Measurements from ENCODE around the genes LSAMP and PLA1A.

DNA sequence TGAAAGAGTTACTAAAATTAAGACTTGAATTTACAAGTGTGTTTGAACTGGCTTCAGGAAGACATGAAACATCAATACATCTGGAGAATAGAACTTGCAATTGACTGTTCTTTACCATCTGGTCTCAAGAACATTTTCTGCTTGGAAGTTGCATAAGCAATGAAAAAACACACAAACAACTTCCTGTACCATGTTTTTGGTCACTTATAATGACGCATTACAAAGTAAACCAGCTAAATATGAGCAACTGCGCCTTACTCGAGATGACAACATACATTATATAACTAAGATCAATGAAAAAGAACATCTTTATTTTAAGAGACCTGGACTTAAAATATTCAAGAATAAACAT is 112.5 kb downstream of the TIGIT start:
- PRO-cap: no peak
- RAMPAGE, long total RNA, 3 experiments: no peak in any of the 3 experiments

DNA sequence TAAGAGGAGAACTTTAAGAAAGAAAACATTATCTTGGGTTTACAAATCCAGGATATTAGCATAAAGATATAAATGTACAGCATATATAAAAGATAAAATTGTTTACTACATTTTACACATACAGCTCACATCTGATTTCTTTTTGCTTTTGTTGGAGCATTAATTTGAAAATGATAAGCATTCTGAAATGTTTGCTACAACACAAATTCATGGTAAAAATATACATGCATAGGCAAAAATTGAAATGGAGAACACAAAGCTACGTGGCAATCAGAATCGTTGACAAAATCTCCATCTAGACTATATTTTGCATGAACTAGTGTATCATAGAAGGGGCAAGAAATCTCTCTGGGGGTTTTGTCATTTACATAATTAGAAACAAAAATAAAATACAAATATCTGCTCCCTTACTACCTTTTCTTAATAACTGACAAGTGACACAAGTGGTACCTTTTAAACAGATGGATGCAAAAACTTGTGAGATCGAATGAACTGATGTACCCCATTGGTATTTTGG is 159.2 kb downstream of the TIGIT start:
- PRO-cap: no peak
- RAMPAGE, long total RNA, 3 experiments: no peak in any of the 3 experiments

DNA sequence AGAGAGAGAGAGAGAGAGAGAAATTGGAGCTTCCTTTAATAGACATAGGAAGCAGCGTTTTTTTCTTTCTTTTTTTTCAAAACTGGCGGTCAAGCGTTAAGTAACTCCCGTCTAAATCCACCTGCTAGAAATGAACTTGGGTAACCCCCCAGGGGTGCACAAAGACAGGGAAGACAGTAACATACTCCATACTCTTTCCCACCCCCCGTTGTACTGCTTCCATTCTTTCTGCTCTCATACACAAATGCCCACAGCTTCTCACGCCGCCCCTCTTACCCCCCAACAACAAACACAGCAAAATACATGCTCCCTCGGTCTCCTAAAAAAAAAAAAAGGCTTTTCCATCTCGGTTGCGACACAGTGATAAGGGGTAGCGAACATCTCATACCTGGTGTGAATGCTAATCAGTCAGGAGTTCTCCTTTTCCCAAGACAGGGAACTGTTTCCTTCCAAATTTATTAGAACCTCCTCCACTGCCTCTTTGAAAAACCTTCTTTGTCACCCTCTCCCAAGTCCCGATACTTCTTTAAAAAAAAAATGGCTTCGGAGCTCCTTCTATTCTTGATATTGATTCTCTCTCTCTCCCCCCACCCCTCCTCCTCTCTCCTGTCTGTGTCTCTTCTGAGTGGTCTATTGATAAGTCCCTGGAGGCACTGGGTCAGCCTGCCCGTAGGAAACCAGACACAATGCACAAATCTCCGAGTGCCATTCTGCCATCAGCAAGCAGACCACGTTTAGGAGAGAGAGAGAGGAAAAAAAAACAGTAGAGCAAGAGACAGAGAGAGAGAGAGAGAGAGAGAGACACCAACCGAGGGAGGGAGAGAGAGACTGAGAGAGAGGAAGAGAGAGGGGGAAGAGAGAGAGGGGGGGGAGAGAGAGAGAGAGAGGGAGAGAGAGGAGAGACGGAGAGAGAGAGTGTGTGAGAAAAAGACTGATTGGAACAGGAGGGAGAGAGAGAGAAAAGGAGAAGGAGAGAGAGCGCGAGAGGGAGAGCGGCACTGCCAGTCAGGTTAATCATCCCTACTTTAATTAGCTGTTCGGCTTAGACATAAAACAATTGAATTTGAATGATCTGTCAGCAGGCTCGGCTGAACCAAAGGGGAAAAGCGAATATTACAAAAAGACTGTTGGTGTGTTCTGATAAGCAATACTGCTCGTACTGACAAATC is 160.7 kb downstream of the TIGIT start:
- PRO-cap: no peak
- RAMPAGE, long total RNA, 3 experiments: no peak in any of the 3 experiments

GRCh38 chr3:114524547-114525211 is 230.9 kb downstream of the TIGIT start:
- PRO-cap: no peak
- RAMPAGE, long total RNA, 3 experiments: no peak in any of the 3 experiments

DNA sequence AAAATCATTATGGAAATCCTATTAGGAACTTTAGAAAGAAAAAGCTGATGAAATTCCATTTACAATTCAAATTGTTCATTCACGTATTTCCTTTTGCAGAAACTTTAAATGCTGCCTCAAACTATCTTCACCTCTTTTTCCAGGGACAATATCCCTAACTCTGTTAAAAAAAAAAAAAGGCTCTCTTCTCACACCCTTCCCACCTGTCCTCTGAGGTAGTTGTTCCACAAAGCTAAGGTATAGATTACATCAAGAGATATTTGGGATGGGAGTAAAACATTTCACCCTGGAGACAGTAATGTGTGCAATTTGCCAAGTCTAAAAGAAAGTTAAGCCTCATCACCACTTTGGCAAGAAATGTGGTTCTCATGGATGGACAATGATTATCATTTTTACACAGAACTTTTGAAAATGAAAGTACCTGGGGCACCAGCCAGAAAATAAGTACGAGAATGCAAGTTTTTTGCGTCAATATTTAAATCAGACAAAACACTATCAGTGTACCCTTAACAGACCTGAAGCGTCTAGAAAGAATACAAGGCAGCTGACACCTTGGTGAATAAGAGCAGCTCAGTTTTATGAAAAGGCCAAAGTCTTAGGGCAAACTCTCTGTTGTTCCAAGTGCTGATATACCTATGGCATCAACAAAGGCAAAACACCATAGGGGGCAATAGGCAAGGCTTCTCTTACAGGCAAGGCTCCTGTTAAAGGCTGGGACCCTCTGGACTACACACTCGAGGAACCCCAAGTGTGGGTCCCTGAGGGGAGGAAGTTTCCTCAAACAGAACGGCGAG is 290.7 kb downstream of the TIGIT start:
- PRO-cap: no peak
- RAMPAGE, long total RNA, 3 experiments: no peak in any of the 3 experiments

GRCh38 chr3:114712995-114713522 is 419.2 kb downstream of the TIGIT start:
- PRO-cap: unidirectional peak, minus-strand start at chr3:114713282
- RAMPAGE, long total RNA, 3 experiments: no peak in any of the 3 experiments

- PRO-cap: no peak
- RAMPAGE, long total RNA, 3 experiments: no peak in any of the 3 experiments
These were observed 400.7 kb downstream of the ZBTB20 start for GRCh38 chr3:114746350-114746807.

GRCh38 chr3:114758554-114759343 is 388.3 kb downstream of the ZBTB20 start:
- PRO-cap: no peak
- RAMPAGE, long total RNA, 3 experiments: no peak in any of the 3 experiments

GRCh38 chr3:115007912-115008688 is 139.0 kb downstream of the ZBTB20 start:
- PRO-cap: no peak
- RAMPAGE, long total RNA, 3 experiments: no peak in any of the 3 experiments

GRCh38 chr3:115066070-115066848 is 80.8 kb downstream of the ZBTB20 start:
- PRO-cap: no peak
- RAMPAGE, long total RNA, 3 experiments: no peak in any of the 3 experiments

DNA sequence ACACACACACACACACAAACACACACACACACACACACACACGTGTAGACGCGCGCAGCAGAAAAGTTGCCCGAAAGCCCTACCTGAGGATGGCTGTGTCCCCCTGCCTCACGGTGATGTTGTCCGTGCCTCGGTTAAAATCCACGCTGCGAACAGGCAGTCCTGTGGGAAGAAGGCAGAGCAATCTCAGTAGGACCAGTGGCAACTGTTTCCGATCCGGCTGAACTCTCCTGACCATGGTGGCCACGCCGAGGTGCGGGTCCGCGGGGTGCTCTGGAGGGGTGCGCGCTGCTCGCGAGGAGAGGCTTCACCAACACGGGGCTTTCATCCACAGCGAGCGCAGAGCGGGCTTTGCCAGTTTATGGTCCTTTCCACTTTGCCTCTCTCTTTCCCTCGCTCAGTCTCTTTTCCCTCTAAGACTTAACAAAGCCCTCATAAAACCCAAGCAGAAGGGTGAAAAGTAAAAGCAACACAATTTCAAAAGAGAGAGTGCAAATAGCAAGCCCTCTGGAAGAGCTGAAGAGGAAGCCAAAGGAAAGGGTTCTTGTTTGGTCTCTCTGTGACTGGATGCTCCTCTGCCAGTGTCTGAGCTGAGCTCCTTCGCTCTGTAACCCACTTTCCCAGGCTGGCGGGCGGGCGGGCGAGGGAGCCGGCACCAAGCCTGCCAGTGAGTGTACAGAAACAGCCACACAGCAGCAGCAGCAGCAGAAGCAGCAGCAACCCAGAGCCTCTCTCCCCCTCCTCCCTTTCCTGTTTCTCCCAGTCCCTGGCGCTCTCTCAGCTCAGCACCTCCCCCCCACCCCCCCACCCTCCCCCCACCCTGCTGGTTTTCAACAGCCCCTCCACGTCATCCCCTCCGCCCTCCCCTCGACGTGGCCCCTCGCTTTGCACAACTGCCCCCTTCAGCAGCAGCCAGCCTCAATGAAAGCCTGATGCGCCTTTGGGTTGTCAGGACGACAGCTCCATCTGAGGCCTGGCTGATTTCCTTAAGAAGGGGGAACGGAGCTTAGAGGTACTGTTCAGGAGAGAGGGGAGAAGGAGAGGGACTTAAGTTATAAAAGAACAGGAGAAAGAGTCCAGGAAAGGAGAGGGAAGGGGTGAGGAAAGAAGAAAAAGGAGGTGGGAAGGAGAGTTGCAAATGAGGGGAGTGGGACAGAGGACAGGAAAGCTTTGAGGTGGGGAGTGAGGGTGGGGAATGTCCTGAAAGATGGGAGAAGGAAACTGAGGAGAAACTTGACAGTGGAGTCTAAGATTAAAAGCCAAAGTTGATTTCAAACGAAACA is at the start of gene LSAMP:
Gene LSAMP (minus strand): TSS at position 694 of the 1,283 bp plus-strand sequence.
- PRO-cap: bidirectional peak, plus-strand start at position 684 of the sequence, minus-strand start at position 675 of the sequence
- RAMPAGE, long total RNA, 3 experiments: no peak in any of the 3 experiments

GRCh38 chr3:117217899-117218098 is 772.5 kb upstream of the LSAMP start:
- PRO-cap: no peak
- RAMPAGE, long total RNA, 3 experiments: no peak in any of the 3 experiments

DNA sequence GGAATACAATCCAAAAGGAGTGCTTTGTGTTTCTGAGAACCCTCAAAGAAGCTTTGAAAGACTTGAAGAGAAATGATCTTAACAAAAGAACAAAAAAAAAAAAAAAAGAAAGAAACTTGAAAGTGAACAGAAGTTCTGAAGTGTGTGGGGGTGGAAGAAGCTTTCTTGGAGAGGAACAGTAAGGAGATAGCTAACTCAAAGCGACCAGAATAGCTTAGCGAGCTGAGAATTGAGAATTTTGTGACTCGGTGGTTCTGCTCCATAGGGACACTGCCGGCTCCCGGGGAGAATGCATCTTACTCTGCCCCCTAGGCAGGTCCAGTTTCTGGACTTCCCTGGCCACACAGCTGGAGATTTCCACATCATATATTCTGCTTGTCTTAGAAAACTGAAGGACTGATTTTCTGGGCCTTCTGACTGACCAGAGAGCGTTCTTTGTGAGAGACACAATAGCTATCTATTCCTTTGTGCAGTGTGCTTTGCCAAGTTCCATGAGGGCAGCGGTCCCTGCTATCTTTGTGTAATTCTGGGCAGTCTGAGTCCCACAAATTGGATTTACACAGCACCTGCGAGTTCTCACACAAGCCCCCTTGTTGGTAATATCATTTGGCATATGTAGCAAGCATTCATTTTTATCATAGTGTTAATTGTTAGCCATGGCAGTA is 952.8 kb upstream of the LSAMP start:
- PRO-cap: no peak
- RAMPAGE, long total RNA, 3 experiments: no peak in any of the 3 experiments

DNA sequence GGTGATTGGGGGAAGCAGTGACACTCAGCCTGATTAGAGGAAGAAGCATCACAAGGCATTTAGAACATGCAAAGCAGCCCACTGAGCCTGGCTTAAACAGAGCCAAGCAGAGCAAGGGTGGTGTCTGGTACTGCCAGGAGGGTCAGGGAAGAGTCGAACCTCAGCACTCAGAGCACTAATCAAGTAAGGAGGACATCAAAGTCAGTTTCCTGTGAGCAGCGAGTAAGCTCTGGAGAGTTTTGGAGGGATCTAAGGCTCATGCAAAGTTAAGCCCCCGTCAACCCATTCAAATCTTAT is 982.2 kb upstream of the LSAMP start:
- PRO-cap: no peak
- RAMPAGE, long total RNA, 3 experiments: no peak in any of the 3 experiments

GRCh38 chr3:119045104-119045768 is 10.6 kb upstream of the IGSF11 start:
- PRO-cap: no peak
- RAMPAGE, long total RNA, 3 experiments: no peak in any of the 3 experiments

DNA sequence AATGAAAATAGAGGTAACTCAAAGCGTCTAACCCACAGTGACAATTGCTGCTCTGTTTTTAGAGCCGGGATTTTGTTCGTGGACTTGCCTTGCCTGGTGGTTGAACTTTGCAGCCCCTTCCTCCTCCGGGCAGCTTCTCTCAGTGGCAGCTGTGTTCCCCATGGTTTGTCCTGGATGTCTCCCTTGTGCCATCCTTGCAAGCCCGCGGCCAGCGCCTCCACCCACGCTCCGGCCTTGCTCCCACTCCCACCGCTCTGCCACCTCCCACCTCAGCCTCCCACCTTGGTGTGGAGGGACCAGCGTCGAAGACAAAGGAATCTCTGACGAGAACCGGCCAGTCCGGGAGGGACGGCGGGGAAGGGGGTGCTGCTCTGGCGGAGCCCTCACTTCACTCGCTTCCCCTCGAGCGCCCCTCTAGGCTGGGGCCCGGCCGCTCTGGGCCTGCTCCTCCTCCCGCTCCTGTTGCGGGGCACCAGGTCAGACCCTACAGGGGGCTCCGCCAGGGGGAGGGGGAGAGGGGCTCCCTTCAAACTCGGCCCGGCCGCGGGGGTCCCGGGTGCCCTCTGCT is 28.2 kb downstream of the ARHGAP31 start:
- PRO-cap: no peak
- RAMPAGE, long total RNA, 3 experiments: no peak in any of the 3 experiments

DNA sequence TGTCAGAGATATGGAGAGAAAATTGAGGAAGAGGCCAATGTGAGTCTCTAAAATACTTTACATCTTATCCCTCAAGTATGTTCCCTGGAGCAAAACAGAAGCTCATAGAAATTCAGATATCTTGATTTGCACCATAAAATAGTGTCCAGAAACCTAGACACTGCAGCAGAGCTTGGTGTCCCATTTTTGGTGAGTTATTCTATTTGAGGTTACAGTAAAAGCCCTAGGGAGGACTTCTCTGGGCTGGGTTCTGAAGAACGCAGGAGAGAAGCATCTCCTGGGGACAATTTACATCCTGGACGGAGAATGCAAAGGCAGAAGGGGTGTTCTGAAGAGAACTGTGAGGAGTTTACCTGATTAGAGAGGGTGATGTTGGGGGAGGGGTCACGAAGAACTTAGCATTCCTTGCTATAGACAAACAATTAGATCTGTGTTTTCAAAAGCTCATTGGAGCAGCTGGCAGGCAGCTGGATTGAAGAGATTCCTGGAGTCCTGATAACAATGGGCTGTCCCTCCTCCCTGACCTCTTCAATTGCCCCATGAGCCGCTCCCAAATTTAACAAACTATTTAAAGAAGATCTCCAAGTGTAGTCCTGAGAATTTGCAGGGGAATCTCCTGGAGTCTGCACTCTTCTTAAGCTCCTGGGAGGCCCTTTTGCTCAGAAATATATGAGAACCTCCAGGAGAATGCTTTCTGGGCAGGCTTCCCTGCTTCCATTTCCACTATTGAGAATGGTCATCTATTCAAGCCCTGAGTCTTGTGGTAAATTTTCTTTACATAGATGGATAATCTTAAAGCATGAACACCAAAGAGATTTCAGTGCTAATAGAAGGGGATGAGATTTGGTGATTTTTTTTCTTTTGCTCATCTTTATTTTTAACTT is 55.2 kb downstream of the ARHGAP31 start:
- PRO-cap: no peak
- RAMPAGE, long total RNA, 3 experiments: no peak in any of the 3 experiments

DNA sequence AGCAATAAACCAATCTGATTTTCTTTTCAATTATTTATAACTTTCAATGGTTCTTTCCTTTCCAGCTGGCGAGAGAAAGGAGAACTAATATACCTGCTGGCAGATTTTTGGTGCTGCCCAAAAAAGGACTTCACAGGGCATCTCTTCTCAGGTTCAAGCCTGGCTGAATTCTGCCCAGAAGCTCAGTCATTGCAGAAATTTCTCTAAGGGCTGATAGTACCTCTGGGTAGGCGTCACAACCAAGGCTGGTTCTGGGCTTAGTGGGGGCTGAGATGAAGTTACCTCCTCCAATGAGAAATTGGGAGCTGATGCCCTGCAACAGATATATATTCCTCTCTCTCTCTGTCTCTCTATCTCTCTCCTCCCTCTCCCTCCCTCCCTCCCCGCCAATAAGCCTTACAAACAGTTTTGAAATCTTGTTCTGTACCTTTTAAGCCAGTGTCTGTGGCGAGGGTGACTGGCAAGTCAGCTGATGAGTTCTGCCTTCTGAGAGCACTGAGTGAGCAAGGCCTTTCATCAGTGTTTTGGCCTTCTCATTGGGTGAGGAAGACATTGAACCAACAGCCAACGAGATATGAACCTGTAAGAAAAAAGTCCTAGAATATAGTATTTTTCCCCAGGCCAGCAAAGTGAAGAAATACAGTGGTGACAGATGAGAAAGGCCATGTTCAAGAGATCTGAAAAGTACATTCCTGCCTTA is 45.6 kb downstream of the TMEM39A start:
- PRO-cap: no peak
- RAMPAGE, long total RNA, 3 experiments: no peak in any of the 3 experiments

DNA sequence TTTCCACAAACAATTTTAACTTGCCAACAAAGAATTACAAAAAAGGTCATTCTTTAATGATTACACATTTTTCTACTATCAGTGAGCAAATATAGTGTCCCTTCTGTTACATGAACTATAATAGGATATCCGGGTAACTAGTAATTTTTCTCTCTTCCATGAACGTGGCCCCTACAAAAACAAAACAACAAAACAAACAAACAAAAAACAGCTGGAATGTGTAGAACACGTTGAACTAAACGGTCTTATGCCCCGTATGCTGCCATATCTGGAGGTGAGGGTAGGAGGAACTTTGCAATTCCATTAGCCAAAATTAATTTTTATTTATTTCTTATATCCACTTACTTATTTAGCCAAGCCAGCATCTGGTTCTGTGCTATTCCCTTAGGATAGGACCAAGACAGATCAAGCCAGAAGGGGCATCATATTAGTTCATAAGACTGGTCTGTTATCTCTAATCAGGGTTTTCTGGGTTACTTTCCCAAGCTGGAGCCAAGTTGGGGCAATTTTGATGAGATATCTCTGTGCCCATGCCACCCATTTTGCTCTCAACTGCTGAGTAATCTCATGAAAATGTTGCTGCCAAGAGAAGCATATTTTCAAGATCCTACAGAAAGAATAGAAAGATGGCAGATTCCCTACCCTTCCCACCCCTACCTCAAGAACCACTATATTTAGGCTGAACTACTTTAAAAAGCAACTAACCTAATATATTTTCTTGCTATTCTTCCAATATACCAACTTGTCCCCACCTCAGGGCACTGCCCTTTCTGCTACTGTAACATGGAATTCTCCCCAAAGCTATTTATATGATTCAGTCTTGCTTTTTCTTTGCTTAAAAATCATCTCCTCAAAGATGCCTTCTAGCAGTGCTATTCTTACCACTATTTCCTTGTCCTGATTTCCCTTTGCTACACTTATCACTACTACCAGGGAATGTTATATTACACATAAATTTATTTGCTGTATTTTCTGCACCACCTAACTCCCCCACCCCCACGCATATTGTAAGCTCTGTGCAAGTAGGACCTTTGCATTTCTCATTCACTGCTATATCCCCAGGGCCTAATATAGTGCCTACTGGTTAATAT is 33.6 kb downstream of the TMEM39A start:
- PRO-cap: no peak
- RAMPAGE, long total RNA, 3 experiments: no peak in any of the 3 experiments

- PRO-cap: no peak
- RAMPAGE, long total RNA, 3 experiments: start-site peak on the plus strand in 1 of 3 experiments, at chr3:119597860-119597887 at its widest, 8 reads per replicate
These were observed at the start of gene PLA1A for GRCh38 chr3:119597263-119598204. Gene PLA1A, plus strand, starts transcription at chr3:119597885.

Measured in subcutaneous adipose tissue (tissue), 3 donors.